ENCODE measurements around a stretch of chr5.

GRCh38 chr5:149681306-149681811 lies 48.8 kb upstream of the PPARGC1B start:
- PRO-cap: no peak

DNA sequence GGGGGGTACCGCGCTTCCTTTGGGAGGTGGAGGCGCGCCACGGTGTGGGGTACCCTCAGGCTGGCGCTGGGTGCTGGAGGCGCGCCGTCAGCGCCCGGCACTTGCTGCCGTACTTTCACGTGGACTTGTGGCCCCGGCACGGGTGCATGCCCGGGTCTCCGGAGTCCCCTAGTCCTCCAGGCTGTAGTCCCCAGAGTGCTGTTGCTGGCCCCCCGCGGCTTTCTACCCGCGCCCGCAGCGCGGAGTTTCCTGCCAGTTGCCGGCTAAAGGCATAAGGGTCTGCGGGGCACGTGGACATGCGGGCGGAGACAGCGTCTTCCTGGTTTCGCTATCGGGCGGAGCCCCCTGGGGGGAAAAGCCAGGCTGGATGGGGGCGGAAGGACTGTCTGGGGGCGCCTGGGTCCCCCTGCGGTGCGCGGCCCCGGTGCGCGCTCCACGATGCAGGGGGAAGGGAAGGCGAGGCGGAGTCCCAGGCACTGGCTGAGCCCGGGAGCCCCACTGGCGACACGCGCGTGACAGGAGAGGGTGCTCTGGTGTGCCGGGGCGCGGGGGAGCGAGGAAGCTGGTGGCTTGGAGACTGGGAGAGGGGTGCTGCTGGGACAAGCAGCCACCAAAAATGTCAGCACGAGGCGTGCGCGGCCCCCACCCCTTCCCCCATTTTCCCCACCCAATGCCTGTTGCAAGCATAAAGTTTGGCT lies 736 bp downstream of the PPARGC1B start:
- PRO-cap: unidirectional peak, plus-strand start at position 100 of the sequence; bidirectional peak, plus-strand start at position 498 of the sequence, minus-strand start at position 248 of the sequence

DNA sequence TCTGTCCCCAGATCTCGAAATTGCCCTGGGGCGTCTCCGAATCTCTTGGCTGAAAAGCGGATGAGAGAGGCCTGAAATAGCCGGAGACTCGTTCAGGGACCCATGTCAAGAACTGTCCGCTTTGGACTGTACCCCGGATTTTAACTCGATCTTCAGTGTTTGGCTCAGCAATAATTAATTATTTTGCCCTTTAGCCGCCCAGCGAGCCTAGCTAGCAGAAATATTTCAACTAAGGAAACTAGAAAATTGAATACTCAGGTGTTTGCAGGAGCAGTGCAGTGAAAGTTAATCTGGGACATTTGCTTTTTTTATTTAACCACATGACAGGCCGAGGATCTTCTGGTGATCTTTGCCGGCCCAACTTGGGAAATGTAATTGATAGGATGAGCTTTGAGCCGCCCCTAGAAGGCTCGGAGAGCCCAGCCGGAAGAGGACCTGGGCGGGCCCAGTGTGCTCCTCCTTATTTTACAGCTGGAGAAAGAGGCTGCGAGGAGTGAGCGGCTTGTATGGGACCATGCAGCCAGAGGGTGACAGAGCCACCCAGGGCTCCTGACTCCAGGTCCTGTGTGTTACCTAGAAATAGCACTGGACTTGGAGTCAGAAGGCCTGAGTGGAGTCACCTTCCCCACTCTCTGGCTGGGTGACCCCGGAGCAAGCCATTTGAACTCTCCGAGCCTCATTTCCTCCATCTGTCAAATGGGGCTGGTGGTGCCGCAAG lies 2.3 kb downstream of the PPARGC1B start:
- PRO-cap: no peak

DNA sequence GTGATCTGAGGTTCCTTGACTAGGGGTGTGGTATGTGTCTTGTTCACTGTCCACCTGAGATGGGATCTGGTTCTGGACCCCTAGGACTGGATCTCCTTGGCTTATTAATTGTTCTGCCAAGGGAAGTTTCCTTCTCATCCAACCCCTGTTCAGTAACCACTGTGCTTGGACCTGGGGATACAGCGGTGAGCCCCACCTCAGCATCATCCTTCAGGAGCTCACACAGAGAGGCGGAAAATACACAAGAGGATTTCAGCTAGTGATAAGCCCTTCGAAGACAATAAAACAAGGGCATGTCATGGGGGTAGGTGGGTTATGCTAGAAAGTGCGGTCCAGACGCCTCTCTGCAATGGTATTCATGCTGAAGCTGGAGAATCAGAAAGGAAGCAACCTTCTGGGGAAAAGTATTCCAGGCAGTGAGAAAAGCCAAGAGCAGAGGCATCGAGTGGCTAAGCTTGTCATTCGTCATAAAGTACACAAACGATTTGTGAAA lies 26.7 kb downstream of the PPARGC1B start:
- PRO-cap: no peak

- PRO-cap: no peak
Measured at GRCh38 chr5:149773374-149774145, 43.5 kb downstream of the PPARGC1B start.

DNA sequence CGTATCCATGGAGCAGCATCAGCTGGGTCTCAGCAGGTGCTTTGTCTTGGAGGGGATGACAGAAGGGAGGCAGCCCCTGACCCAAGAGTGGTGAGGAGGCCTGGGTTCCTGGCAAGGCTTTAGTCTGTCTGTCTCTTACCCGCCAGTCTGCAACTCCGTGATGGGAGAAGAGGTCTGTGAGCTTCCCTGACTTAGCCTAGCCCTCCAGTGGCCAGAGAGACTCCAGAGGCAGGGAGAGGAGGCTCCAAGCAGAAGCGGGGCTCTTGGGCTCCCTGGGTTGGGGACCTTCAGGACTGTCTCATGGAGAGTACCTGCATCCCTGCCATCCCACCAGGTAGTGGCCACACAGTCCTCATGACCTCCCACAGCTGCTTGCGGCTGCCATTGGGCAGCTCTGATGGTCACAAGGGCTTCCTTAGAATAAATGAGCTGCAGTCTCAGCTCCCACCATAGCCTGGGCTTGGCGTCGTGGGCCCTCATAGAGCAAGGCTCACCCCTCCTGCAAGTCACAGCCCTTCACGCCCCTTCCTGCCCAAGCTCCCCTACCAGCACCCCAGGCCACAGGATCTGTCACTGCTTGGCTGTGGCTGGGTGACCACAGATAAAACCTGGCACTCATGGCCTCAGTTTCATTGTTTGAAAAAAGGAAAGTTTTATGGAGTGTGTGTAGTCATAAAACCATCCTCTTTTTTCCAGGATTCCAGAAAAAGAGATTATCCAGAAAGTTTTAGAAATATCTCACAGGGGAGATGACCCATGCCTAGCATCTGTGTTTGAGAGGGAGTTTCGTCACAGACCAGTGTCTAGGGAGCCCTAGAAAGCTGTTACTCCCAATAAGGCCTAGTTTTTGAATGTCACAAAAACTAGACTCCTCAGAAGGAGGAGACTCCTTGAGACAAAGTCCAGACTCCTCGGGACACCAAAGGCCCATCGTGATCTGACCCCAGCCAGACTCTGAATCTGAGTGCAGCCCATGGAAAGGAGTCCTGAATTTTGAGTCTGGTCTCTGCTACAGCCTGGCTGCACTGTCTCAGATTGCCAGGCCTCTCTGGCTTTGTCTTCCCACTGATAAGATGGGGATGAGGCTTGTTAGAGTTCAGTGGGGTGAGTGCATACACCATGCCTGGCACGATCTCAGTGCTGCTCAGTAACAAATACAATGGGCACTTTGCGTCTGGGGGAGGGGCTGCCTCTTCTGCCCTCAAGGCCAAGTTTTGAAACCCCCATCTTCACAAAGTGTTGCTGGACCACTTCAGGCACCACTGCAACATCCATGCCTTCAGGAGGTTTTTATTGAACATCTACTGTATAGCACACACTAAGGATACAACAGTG lies 48.5 kb downstream of the PPARGC1B start:
- PRO-cap: no peak

DNA sequence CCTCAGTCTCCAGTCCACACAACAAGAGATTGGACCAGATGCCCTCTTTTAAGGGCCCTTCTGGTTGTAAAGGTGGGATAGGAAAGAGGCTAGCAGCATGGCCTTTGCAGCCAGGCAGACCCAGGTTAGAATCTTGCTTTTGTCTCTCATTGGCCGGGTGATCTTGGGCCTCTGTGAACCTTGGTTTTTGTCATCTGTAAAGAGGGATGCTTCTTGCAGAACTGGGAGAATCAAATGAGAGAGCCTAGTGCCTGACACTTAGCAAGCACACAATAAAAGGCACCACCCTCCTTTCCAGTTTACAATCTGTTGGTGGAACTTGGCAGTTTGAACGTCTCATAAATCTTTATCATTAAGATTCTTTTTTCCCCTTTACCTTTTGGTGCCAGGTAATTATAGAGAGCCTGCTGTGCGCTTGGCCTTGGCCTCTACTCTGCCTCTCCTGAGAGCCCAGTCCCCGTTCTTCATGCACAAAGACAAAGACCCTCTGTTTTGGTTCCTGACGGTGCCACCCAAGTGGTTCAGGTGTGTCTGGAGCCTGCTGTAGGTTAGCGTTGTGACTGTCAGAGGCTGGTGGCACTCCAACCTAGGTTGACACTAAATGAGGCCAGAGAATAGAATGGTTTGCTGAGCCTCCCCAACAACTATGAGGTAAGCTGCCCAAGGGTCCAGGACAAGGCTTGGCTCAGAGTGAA lies 55.2 kb downstream of the PPARGC1B start:
- PRO-cap: no peak

DNA sequence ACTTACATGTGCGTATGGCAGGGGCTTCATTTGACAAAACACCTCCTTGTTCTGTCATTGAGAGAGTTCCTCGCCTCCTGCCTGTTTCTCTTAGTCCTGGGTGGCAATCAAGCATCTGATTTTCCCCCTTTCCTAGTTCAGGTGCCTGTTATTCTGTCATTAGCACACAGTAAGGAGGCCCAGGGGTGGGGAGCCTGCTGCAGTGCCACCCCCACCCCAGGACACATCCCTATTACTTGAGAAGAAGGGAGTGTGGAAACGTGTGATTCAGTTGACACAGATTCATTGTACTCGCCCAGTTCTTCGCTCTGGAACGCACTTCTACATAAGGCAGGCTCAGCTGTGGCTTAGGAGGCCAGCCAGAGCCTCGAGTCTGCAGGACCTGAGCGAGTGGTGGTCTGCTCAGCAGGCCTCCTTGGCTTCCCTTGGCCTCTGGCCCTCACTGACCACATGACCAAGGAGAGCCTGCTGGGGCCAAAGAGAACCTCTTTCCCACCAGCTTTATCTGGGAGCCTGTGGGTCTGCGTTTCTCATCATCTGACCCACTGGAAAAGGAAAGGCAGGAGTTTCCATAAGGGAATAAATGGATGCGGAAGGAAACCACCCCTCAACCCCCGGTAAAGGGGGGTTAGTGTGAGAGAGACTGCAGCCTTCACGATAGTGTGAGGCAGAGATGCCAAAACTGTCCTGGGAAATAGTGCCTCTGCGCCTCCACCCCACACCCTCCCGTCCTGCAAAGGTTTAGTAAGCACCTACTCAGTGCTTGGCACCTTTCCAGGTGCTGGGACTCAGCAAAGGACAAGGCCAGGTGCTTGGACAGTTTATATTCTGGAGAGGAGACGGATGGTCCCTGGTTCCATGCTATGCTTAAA lies 73.6 kb downstream of the PPARGC1B start:
- PRO-cap: no peak

DNA sequence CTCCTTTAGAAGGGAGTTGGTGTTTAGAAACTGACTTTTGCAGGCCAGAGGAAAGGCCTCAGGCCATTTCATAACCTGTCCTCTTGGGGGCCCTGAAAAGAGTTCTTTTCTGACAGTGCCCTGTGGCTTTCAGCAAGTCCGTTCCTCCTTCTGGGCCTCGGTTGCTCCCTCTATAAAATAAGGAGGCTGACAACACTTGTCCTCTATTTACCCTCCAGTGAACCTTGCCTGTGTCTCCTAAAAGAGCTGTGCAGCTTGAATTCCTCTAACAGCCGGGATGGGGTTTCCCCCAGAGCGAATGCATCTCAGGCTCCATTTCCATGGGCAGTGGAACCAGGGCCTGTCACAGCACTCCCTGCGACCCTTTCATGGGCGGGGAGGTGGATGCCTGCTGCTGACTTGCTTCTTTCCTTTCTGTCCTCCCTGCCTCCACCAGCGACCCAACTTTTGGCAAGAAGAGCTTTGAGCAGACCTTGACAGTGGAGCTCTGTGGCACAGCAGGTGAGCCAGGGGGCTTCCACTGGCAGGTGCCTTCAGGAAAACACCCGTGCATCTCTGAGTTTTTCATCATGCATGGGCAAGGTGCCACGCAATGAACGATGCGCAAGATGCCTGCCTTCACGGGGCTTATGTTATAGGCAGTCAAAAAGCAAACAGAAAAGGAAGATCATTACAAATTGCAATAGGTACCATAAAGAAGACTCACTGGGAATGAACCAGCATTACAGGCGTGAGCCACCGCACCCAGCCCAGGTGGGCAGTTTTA lies 104.9 kb downstream of the PPARGC1B start:
- PRO-cap: no peak

- PRO-cap: no peak
Measured at GRCh38 chr5:149931933-149932786, 12.4 kb downstream of the PDE6A start.

- PRO-cap: no peak
Measured at GRCh38 chr5:149995269-149995928, 5.1 kb downstream of the TIGD6 start.

DNA sequence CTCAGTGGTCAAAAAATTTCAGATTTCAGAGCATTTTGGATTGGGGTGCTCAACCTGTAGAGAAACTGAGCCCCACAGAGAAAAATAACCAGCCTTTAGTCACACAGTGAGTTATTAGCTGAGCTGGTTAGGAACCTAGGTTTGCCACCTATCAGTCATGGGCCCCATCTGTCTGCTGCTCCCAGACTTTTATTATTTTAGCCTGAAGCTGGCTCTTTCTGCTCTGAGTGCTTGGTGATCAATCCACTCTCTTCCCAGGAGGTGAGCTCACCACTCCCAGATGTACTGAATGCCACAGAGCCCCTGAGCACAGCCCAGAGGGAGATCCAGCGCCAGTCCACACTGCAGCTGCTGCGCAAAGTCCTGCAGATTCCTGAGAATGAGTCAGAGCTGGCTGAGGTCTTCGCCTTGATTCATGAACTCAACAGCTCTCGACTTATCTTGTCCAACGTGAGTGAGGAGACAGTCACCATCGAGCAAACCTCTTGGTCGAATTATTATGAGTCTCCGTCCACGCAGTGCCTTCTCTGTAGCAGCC lies 35.9 kb downstream of the HMGXB3 start:
- PRO-cap: no peak

GRCh38 chr5:150081772-150082275 lies 4.5 kb downstream of the CSF1R start:
- PRO-cap: no peak

- PRO-cap: no peak
Measured at GRCh38 chr5:150144268-150145427, 11.0 kb downstream of the PDGFRB start.

DNA sequence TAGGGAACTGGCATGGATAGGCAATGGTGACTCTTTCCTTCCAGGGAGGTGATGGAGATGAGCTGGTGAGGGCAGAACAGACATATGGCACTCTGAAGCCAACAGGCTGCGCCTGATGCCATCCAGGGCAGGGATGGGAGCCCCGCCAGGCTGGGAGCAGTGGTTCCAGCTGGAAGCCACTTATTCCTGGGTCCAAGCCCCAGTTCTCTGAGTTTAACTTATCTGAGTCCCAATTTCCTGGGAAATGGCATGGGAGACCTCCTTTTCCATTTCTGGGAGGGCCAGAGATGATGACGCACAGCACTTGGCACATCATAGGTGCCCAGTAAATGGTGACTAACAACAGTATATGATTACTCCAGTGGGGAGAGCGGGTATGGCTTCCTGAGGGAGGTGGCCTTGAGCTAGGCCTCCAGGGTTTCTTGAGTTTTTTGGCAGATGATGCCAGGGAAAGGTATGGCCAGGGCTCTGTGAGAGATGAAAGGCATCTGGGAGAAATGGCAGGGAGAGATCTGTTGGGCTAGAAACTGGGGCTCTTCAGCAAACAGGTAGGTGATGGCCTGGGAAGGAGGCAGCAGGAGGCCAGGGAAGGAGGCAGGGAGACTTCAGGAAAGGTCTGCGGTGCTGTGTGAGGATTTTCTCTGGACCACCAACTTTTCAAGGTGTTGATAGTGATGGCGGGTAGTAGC lies 7.1 kb downstream of the PDGFRB start:
- PRO-cap: no peak

DNA sequence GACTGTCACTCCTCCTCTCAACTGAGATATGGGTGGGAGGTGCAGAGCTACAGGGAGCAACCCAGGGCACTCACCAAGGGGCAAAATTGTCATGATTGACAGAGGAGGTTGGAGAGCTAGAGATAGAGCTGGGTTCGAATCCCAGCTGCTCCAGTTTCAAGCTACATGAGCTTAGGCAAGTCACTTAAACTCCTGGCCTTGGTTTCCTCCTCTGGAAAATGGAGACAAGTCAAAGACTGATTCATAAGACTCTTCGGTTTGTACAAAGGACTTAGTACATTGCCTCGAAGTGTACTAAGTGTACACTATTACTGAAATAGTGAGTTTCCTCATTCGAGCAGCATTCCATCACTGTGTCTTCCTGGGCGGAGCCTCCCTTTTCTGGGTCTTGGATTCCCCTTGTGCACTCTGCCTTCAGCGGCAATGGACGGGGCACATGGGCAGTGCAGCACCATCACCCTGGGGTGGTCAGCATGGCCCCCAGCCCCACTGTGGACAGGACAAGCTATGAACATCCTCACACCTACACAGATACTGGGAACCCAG lies 2.9 kb upstream of the PDGFRB start:
- PRO-cap: no peak

GRCh38 chr5:150180147-150180547 lies 9.7 kb upstream of the SLC6A7 start:
- PRO-cap: no peak

GRCh38 chr5:150328515-150329267 lies 26.0 kb upstream of the ARSI start:
- PRO-cap: no peak

- PRO-cap: no peak
Measured at GRCh38 chr5:150397849-150398509, 14.7 kb downstream of the CD74 start.

DNA sequence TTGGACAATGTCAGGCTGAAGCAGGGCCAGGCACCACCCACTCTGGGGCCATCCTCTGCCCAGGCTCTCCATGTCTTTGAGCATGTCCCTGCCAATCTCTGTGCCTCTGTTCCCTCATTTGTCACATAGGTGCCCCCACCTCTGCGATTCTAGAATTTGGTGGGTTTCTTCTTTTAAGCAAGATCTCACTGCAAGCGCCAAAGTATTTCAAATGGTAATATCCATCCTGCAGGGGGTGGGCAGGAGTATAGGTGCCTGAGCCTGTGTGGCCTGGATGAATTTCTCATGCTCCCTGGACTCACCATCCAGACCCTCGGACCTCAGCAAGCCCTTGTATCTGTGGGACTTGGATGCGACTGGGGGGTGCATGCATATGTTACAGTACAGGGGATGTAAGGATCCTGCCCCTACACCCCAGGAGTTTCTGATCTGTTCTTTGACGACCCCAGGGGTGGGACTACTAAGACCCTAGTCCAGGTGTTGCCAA lies 4.4 kb downstream of the CD74 start:
- PRO-cap: no peak